Heart (tissue), 3 donors: Measurements from ENCODE around the genes CCDC160, CT45A6, FHL1 and HTATSF1.

GRCh38 chrX:134148329-134148577 lies 88.7 kb upstream of the CCDC160 start:
- RAMPAGE, long total RNA, 2 experiments, result no peak in any of the 2 experiments

DNA sequence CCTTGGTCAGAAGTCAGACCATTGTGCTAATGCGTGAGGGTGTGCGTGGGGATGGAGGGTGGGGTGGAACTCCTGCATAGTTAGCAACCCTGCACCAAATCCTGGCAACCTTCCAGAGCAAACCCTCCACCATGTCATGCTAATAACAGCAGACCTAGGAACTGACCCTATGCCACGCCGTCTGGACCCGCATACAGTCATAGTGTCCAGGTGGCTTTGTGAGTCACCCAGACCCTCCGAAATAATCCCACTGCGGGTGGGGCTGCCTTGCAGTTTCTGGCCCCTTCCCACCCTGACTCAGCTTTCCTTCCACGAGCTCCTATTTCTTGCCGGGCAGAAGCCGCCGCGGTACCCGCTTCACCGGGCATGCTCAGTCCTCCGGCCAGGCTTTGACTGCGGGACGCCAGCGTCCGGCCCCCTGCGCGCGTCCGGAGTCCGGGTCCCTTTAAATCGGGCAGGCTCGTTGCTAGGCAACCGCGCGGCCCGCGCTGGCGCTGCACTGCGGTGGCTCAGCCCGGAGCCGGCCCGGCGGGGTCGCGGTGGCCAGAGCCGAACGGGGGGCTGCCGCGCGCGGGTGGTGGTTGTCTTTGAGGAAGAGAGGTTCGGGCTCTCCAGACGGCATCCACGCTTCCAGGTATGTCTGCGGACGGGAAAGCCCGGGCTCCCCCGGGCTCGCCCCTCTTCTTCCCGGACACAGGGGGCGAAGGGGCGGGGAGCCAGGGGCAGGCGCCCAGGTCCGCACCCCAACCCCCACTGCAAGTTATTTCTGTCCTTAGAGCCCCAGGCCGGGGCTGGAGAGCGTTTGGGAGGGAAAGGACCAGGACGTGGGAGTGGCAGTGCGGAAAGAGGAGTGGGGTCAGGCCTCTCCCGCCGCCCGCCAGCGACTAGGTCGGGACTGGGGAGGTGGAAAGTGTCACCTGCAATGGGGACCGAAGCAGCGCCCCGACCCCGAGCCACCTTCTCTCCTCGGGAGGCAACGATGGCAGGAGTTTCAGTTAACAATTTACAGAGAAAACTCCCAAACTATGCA lies at the start of gene CCDC160:
TSS of gene CCDC160 (plus strand) at position 473 of the 1,030 bp plus-strand sequence.
- RAMPAGE, long total RNA, 2 experiments, result no peak in any of the 2 experiments

DNA sequence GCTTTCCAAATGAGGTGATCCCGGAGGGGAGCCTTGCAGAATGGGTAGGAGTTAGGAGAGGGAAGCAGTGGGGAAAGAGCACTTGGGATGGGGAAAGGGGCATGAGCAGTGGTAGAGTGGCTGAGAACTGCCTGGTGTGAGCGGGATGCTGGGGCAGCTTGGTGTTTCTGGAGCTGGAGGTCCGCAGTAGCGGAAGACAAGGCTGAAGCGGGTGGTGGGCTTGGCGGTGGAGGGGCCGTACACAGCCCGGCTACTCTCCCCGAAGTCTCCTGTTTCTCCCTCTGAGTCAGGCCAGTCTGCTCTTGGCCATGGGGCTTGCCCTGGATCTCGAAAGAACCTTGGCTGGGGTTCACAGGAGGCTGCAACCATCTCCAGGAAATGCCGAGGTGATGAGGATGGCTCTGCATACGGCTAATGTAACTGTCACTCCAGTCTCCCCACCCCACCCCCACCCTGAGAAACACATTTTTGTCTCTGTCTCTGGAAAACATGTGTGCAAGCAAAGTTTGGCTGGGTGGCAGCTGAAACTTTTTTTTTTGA lies 11.4 kb upstream of the PLAC1 start:
- RAMPAGE, long total RNA, 2 experiments, result no peak in any of the 2 experiments

- RAMPAGE, long total RNA, 2 experiments, result no peak in any of the 2 experiments
These were observed 3.1 kb downstream of the PABIR2 start for GRCh38 chrX:134793784-134794459.

GRCh38 chrX:135522469-135522908 lies 2.0 kb downstream of the INTS6L start:
- RAMPAGE, long total RNA, 2 experiments, result no peak in any of the 2 experiments

DNA sequence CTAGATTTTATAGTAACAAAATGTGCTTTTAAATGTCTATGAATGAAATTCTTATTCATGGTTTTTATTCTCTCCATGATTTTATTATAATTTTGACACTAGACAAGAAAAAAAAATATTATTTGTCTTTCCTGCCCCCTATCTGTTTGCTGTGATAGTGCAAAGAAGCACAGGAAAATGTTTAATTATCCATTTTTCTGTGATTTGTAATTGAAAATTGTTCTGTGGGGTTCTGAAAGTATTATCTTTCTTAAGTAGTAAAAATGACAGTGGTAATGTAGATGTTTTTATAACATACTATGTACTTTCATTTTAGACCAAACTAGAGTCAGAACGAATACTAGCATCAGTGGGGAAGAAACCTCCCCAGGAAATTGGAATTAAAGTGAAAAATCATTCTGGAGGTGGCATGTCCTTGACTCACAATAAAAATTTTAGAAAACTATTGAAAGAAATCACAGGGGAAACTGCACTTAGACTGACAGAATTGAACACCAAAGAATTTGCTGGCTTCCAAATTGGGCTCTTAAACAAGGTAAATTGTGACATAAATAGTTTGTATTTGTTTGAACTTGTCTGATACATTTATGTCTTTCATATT lies 52.1 kb downstream of the INTS6L start:
- RAMPAGE, long total RNA, 2 experiments, result no peak in any of the 2 experiments

- RAMPAGE, long total RNA, 2 experiments, result no peak in any of the 2 experiments
These were observed at the start of gene CT45A6 for GRCh38 chrX:135802635-135803129. TSS of gene CT45A6 (minus strand) at chrX:135802787.

- RAMPAGE, long total RNA, 2 experiments, result no peak in any of the 2 experiments
These were observed 45.1 kb downstream of the SLC9A6 start for GRCh38 chrX:136030099-136031021.

- RAMPAGE, long total RNA, 2 experiments, result no peak in any of the 2 experiments
These were observed 45.7 kb upstream of the FHL1 start for GRCh38 chrX:136151157-136151453.

- RAMPAGE, long total RNA, 2 experiments, result no peak in any of the 2 experiments
These were observed 1.5 kb upstream of the FHL1 start for GRCh38 chrX:136195443-136195660.

DNA sequence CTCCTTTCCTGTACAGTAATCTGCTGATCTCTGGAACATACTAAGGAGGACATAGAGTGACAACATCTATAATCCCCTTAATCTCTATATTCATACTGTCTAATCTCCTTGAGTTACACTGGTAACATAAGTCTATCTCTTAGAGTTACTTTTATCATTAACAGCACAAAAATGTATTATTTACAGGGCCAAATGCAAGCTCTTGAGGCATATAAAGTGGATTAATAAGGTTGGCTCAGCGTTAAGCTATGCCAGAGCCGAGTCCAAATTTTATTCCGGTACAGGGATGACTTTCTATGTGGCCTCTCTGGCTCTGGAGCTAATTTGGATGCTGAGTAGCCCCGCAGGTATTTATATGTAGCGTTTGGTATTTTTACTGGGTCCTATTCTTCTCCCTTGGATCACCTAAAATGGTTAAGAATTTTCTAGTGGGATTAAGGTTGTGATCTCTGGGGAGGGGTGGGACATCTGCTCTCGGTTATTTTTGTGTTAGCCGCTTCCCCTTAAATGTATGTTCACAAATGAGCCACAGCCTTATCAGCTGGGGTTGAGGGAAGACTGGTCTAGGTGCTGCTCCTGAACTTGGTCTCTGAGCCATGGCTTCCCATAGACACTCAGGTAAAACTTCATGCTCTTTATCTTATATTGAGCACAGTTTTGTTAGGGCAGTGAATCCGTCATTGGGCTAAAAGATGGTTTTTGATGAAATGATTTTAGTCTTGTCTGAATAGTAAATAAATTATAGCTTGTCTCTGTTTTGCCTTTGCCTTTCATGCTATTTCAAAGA lies at the start of gene FHL1:
TSS of gene FHL1 (plus strand) at position 531 of the 787 bp plus-strand sequence.
- RAMPAGE, long total RNA, 2 experiments, result start-site peak on the plus strand in 1 of 2 experiments, centred at position 546 of the sequence, 6,419 reads per replicate

DNA sequence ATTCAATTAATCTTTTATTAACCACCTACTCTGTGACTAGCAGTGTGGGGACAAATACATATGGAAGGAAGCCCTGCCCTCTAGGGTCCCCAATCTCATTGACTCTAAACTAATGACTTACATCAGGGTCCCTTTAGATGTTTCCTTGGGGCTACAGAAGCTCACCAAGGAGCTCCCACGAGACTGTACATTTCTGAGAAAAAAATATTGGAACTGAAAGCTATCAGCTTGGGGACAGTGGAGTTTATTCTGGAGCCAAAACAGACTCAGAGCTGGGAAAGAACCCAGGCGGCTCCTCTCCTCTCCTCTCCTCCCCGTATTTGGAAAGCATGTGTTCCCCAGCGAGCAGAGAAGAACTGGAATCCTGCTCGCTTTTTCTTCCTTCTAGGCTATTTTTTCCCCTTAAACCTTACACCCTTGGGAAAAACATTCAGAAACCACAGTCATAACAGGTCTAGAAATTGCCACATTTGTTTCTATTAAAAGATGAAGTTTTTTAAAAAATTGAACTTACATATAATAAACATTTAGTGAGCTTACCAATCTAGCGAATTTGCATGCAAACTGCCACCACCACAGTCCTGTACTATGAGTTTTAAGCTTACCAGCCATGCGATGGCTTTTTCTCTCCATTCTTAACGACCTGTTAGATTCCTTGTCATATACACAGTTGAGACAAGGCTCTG lies 4.4 kb upstream of the MAP7D3 start:
- RAMPAGE, long total RNA, 2 experiments, result no peak in any of the 2 experiments

GRCh38 chrX:136496683-136497716 lies at the start of gene HTATSF1:
TSS of gene HTATSF1 (plus strand) at chrX:136497592.
- RAMPAGE, long total RNA, 2 experiments, result start-site peak on the plus strand in 2 of 2 experiments, at chrX:136497356-136497618 at its widest, 21 to 356 reads per replicate

- RAMPAGE, long total RNA, 2 experiments, result no peak in any of the 2 experiments
These were observed 54.5 kb downstream of the VGLL1 start for GRCh38 chrX:136586513-136586835.

- RAMPAGE, long total RNA, 2 experiments, result no peak in any of the 2 experiments
These were observed 8.6 kb upstream of the CD40LG start for GRCh38 chrX:136639429-136639759.

DNA sequence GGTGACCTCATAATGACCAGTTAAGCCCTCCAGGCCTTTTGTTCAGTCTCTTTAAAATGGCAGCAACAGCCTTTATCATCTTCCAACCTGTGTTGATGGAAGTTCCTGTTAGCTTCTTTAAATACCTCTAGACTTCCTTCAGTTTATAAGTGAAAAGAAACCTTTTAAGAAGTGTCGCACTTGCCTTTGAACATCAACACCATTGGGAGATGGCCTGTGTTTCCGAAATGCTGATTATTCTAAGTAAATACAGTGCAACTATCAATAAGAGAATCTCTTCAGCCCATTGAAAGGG lies 5.5 kb downstream of the CD40LG start:
- RAMPAGE, long total RNA, 2 experiments, result no peak in any of the 2 experiments

GRCh38 chrX:136690472-136690837 lies 42.5 kb downstream of the CD40LG start:
- RAMPAGE, long total RNA, 2 experiments, result no peak in any of the 2 experiments

GRCh38 chrX:136784309-136784689 lies 3.6 kb upstream of the ARHGEF6 start:
- RAMPAGE, long total RNA, 2 experiments, result no peak in any of the 2 experiments

- RAMPAGE, long total RNA, 2 experiments, result no peak in any of the 2 experiments
These were observed 8.0 kb downstream of the RBMX start for GRCh38 chrX:136872330-136873218.

DNA sequence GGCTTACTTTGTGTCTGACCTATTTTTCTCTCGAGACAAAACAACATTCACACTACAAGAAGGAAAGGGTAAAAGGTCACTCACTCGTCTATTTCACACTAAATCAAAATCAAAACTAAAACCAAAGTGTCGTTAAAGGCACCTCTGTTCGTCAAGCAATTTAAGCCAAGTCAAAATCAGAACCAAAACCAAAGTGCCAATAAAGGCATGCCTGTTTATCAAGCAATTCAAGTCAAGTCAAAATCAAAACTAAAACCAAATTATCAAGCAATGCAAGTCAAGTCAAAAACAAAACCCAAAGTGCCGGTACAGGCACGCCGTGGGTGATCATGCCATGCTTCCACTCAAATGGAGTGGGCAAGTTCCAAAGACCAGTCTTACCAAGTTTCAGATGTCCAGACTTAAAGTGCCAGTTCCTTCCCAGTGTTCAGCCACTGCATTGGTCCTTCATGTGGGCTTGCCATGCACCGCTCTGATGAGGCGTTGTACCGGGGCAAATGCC lies 55.0 kb upstream of the RBMX start:
- RAMPAGE, long total RNA, 2 experiments, result no peak in any of the 2 experiments